Melanocyte of skin (primary cell): ENCODE measurements around a stretch of chr1.

GRCh38 chr1:8626360-8626959, 191.0 kb downstream of the RERE start:
- CAGE, long polyA plus RNA, 2 experiments: no peak in any of the 2 experiments

- CAGE, long polyA plus RNA, 2 experiments: no peak in any of the 2 experiments
Measured at GRCh38 chr1:8652429-8653118, 164.9 kb downstream of the RERE start.

GRCh38 chr1:8663800-8664594, 153.4 kb downstream of the RERE start:
- CAGE, long polyA plus RNA, 2 experiments: no peak in any of the 2 experiments

- CAGE, long polyA plus RNA, 2 experiments: no peak in any of the 2 experiments
Measured at GRCh38 chr1:8702745-8703938, 114.3 kb downstream of the RERE start.

- CAGE, long polyA plus RNA, 2 experiments: no peak in any of the 2 experiments
Measured at GRCh38 chr1:8822438-8823230, 5.2 kb upstream of the RERE start.

DNA sequence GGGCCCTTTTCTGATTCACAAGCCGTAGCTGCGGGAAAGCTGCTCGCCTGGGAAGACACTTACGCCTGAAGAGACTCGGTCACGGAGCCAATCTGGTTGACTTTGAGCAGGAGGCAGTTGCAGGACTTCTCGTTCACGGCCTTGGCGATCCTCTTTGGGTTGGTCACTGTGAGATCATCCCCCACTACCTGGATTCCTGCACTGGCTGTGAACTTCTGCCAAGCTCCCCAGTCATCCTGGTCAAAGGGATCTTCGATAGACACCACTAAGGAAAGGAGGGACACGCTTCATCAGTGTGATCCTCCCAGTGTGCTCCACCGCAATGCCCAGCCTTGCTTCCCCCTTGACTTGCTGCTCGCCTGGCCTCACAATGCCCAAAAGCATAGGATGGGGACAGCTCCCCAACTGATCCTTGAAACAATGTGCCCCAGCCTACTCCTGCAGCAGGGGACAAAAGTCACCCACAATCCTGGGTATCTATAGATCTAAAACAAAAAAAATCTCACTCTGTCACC, 14.6 kb downstream of the ENO1 start:
- CAGE, long polyA plus RNA, 2 experiments: no peak in any of the 2 experiments

GRCh38 chr1:8889171-8889683, 10.7 kb upstream of the ENO1 start:
- CAGE, long polyA plus RNA, 2 experiments: no peak in any of the 2 experiments

DNA sequence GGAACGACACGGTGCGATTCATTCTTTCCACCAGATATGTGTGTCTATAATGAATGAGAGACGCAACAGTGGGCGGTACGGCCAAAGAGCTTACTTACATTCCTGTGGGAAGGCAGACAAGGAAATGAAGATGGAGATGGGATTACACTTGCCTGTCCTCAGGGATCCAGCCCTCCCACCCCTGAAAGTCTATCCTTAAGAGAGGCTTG, 31.4 kb downstream of the CA6 start:
- CAGE, long polyA plus RNA, 2 experiments: no peak in any of the 2 experiments

DNA sequence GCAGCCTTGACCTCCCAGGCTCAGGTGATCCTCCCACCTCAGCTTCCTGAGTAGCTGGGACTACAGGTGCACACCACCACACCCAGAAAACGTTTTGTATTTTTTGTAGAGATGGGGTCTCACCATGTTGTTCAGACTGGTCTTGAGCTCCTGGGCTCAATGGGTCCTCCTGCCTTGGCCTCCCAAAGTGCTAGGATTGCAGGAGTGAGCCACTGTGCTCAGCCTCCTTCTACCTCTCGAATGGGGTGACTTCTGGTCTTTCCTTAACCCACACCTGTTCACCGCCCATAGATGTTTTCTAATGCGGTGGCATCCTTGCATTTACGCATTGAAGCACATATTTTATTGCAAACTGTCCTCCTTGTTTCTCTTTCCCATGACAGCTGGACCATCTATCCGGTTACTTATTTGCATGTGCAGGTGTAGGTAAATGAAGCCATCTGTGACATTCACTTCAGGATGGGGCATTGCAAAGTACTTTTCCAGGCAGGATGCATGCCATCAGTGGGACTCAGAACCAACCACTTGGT, 16.6 kb downstream of the SLC2A7 start:
- CAGE, long polyA plus RNA, 2 experiments: no peak in any of the 2 experiments

GRCh38 chr1:9037443-9037950, 11.3 kb upstream of the SLC2A7 start:
- CAGE, long polyA plus RNA, 2 experiments: no peak in any of the 2 experiments

DNA sequence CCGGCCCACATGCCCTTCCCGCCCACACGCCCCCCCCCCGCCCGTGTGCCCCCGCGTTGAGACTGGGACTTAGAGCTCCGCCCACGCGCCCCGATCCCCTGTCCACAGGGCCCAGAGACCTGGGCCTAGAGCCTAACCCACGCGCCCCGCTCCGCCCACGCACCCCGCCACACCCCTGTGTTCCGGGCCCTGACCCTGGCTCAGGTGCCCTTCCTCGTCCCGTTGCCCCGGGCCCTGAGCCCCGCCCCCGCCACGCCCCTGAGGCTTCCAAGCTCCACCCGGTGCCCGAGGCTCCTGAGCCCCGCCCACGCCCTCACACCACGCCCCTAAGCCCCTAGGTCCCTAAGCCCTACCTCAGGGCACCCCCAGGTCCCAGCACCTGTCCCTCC, 454 bp upstream of the GPR157 start:
- CAGE, long polyA plus RNA, 2 experiments: no peak in any of the 2 experiments

- CAGE, long polyA plus RNA, 2 experiments: no peak in any of the 2 experiments
Measured at GRCh38 chr1:9159054-9159436, 30.1 kb upstream of the GPR157 start.

DNA sequence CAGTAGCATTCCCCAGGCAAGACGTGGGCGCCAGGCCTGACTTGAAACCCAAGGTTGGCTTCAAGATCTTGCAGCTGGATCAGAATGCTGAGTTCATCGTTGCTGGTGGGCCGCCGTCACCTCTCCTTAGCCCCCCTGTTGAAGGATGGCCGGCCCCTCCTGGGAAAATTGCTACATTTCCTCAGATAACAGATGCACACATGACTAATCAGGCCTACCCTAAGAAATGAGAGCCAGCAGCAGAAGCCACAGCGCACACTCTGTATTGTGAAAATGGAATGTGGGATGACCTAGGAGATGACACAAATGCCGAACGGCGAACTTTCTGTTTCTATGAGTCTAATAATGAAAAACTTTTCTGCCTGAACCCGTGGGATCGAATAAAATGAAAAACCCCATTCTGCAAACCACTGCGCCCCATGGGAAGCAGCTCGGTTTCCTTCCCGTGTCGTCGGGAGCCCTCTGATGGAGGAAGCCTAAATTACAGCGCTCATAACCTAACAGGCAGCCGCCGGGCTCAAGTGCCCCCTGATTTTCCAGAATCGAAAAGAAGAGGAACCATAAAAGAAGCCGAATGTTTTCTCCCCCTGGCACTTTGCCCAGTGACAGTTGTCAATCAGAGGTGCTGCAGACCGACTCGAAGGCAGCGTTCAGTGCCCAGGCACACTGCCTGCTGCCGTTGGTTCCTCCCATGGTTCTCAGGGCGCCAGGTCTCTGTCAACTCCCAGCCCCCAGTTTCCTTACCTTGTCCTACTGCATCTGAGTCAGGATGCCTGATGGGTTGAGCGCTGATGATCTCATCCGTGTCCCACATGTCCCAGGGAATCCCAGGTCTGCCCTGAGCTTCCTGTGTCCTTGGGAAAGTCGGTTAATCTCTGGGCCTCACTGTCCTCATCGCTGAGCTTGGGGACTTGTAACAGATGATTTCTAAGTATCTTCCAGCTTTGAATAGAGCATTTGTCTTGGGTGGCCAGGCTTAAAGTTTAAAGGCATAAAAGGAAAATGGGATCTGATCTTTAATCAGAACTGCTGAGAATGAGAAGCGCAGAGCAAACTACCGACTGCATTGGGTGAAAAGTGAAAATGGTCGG, 38.1 kb upstream of the H6PD start:
- CAGE, long polyA plus RNA, 2 experiments: no peak in any of the 2 experiments

DNA sequence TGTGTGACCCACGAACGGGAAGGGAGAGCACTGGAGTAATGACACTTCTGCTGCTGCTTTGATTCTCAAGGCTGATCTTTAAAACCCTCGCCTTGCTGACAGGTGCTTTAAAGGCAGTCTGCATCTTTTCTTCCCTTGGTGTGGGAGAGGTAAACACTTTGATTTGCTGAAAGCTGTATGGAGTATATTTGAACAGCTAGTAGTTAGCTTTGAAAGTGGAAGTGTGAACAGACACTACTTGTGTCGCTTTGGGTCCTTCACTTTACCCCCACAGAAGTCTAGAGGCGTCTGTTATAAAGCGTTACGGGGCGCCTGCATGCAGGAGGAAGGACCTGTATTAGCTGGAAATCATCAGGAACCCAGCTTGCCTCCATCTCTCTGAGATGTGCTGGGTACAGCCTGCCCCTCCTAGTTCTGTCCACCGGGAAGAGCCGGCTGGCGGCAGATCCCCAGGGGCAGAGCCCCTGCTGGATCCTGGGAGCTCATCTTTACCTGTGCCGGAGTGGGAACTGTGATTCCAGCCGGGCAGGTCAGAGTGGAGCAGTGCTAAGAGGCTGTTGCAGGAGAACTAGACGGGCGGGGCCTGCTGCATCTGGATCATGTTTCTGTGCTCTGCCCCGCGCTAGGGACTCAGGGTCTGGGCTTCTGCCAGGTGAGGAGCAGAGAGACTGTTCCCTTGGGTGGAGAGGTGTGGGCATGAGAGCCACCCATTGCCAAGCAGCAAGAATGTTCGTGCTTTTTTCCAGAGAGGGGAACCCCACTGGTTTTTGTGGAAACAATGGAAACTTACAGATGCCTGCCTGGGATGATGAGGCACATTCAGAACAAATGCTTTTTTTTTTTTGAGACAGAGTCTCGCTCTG, 22.3 kb upstream of the SPSB1 start:
- CAGE, long polyA plus RNA, 2 experiments: no peak in any of the 2 experiments

- CAGE, long polyA plus RNA, 2 experiments: no peak in any of the 2 experiments
Measured at GRCh38 chr1:9275367-9276174, 17.1 kb upstream of the SPSB1 start.

GRCh38 chr1:9280117-9280700, 12.5 kb upstream of the SPSB1 start:
- CAGE, long polyA plus RNA, 2 experiments: no peak in any of the 2 experiments

DNA sequence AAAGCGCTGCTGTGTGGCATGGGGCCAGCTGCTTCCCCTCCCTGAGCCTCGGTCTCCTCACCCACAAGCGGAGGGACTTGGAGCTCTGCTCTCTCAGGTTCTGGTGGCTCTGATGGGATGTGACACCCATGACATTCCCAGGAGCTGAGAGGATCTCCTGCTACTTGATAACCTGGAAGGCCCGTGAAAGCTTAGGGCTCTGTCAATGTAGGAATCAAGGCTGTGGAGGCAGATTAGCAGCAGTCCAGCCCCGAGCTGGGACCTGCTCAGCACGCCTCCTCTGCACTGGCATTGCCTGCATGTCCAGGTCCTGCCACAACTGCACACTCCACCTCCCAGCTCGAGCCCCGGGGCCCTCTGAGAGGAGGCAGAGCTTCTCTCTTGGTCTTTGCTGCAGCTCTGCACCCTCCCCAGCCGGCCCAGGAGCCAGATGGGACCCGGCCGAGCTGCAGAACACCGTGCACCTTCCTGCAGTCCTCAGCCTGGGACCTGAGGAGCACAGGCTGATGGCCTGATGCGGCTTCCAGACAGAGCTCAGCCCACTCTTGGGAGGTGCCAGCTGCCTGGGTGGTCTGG, 10.9 kb upstream of the SPSB1 start:
- CAGE, long polyA plus RNA, 2 experiments: no peak in any of the 2 experiments

GRCh38 chr1:9304071-9304496, 11.4 kb downstream of the SPSB1 start:
- CAGE, long polyA plus RNA, 2 experiments: no peak in any of the 2 experiments

DNA sequence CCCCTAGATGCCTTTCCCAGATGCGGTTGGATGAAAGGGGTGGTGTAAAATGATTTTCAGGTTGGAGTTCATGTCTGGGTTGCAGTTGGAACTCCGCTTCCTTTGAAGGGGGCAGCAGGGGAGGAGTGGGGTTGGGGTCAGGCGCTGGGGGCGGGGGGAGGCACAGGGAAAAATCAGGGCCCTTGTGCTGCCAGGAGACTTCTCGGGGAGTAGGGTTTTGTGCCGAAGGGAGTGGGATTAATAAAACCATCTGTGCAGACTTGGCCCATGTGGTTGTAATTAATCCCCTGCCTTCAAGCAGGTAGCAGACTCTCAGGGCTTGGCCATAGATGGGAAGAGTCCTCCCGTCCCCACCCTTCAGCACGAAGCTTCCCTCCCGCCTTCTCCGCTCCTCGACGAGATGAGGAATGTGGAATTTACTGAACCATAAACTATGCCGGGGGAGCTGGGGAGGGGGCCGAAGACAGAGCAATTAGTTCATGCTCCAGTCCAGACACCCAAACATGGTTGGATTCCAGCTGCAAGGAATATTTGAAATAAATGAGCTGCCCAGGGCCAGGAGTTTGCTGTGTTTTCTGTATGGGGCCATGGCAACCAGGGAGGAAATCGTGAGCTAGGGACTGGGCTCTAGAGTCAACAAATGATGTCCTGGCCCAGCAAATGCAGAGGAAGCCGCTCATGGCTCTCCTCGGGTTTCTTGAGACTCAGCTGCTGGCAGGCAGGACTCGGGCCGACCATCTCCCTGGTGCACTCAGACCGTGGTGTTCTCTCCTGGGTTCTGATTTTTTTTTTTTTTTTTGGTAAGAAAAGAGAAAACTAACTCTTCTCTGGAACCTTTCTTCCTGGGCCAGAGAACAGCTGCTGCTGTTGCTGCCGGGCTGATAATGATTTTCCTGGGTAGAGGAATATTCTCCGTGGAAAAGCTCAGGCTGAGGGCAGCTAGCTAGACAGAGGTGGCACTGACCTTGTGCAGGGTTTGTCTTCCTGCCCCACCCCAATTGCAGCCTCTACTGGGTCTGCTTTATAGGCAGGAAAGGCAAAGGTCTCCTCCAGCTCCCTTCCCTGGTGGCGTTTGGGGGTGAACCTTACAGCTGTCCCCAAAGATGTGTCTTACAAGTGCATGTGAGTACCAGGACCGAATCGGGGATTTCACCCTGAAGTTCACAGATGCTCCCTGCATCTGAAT, 78.9 kb downstream of the SPSB1 start:
- CAGE, long polyA plus RNA, 2 experiments: no peak in any of the 2 experiments

DNA sequence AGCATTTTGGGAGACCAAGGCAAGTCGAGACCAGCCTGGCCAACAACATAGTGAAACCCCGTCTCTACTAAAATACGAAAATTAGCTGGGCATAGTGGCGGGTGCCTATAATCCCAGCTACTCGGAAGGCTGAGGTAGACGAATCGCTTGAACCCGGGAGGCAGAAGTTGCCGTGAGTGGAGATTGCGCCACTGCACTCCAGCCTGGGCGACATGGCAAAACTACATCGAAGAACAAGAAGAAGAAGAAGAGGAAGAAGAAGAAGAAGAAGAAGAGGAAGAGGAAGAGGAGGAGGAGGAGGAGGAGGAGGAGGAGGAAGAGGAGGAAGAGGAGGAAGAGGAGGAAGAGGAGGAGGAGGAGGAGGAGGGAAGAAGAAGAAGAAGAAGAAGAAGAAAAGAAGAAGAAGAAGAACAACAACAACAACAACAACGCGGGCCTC, 87.3 kb downstream of the SPSB1 start:
- CAGE, long polyA plus RNA, 2 experiments: no peak in any of the 2 experiments